HT-29 (cell line): ENCODE measurements around a stretch of chr22.

- RAMPAGE, long total RNA, result no peak
These were observed 32.7 kb upstream of the GRAMD4 start for GRCh38 chr22:46587188-46588241.

DNA sequence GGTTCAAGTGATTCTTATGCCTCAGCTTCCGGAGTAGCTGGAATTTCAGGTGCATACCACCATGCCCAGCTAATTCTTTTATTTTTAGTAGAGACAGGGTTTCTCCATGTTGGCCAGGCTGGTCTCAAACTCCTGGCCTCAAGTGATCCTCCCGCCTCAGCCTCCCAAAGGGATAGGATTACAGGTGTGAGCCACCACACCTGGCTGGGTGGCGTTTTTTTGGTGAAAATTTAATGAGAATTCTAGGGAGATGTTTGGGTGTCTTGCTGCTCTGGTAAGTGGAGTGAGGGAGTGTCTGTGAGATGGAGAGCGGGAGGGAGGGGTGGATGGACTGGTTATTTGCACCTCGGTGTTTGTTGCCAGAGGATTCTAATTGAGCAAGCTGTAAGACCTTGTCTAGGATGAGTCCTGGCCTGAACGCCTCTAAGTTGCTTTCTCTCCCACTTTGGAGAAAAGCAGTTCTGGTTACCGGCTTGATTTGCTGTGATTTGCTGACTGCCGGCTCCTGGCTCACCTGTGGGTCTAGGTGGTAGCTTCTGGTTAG is 22.0 kb upstream of the GRAMD4 start:
- RAMPAGE, long total RNA, result no peak

- RAMPAGE, long total RNA, result no peak
These were observed 5.9 kb upstream of the GRAMD4 start for GRCh38 chr22:46614055-46614876.

DNA sequence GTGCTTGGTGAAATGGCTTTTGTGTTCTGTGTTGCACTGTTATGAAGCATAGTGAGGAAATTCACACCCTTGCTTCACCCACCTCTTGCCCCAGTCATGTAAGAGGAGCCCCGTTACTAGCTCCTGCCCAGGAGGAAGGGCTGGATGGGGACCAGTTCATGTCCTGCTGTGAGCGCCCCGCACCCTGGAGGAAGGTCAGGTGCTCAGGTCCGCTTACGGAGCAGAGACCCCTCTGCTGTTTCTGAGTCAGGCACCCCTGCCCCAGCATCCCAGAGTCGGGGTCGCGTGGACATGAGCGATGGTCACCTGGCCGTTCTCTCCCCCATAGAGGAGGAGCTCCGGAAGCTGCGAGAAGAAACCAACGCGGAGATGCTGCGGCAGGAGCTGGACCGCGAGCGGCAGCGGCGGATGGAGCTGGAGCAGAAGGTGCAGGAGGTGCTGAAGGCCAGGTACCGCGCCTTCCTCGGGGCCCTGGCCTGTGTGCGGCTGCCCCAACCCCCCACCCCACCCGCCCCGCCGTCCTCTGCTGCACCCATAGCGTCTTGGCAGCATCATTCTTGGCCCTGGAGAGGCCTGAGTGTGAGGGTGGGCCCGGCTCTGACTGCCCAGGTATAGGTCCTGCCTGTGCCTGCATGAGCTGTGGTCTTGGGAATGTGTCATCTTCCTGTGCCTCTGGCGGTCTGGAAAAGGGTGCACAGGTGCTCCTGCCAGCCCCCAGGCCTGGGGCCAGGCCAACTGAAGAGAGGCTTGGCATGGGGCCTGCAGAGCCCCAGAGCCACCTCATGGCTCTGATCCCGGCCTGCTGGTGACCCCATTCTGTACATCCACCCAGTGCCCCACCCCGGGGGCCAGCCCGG is 37.9 kb downstream of the GRAMD4 start:
- RAMPAGE, long total RNA, result no peak

DNA sequence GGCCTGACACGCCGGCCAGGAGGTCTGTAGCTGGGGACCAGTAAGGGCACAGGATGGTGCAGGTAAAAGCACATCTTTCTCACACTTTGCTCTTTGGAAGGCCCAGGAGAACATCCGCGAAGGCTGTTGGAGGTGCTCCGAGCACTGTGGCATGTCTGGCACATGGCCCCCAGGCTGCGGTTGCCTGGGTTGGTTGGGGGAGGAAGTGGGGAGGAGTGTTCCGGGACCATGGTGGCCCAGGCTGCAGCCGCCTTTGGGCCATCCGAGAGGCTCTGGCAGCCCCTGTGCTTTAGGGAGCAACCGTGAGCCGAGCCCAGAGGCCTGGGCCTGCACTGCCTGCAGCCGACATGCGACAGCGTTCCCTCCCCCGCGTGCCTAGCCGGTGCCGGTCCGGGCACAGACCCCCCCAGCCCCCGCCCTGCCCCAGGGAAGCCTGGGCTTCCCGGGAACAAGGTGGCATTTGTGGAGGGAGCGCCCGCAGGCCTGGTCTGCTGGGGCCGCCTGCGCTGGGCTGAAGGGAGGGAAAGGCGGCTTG is 57.9 kb downstream of the GRAMD4 start:
- RAMPAGE, long total RNA, result no peak

- RAMPAGE, long total RNA, result no peak
These were observed 12.1 kb downstream of the TBC1D22A start for GRCh38 chr22:46774355-46775217.

DNA sequence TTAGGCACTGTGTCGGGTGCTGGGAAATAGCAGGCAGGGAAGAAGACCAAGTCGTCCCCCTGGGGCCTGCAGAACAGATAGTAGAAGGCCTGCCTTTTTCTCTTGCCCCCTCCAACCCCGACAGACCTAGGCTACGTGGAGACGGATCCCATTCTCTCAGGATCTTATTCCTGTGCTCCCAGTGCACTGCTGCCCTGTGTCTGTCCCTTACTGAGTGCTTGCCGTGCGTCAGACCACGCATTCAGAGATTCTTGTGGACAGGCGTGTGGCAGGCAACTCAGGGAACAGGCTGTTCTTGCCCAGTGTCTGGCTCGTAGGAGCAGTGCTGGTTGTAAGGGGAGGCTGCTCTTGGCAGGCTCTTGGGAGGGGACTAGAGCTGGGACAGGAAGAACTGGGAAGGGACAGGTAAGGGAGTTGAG is 118.9 kb downstream of the TBC1D22A start:
- RAMPAGE, long total RNA, result no peak

GRCh38 chr22:46934798-46935340 is 172.4 kb downstream of the TBC1D22A start:
- RAMPAGE, long total RNA, result no peak

GRCh38 chr22:47486836-47487250 is 724.4 kb downstream of the TBC1D22A start:
- RAMPAGE, long total RNA, result no peak

- RAMPAGE, long total RNA, result no peak
These were observed 391.3 kb upstream of the TAFA5 start for GRCh38 chr22:48097864-48098622.

DNA sequence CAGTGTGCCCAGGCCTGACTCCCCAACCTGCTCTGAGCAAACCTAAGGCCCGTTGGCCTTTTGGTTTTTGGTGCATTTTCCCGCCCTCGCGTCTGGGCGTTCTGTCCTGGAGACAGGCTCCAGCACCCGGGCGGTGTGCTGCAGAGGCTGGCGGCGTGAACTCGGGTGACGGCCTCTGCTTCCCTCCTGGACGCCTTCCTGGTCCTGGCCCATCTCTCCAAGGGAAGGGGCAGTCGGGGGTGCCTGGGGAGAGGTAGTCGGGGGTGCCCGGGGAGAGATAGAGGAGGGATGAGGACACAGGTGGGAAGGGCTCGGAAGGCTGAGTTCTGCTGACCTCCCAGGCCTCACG is 11.9 kb downstream of the TAFA5 start:
- RAMPAGE, long total RNA, result no peak

DNA sequence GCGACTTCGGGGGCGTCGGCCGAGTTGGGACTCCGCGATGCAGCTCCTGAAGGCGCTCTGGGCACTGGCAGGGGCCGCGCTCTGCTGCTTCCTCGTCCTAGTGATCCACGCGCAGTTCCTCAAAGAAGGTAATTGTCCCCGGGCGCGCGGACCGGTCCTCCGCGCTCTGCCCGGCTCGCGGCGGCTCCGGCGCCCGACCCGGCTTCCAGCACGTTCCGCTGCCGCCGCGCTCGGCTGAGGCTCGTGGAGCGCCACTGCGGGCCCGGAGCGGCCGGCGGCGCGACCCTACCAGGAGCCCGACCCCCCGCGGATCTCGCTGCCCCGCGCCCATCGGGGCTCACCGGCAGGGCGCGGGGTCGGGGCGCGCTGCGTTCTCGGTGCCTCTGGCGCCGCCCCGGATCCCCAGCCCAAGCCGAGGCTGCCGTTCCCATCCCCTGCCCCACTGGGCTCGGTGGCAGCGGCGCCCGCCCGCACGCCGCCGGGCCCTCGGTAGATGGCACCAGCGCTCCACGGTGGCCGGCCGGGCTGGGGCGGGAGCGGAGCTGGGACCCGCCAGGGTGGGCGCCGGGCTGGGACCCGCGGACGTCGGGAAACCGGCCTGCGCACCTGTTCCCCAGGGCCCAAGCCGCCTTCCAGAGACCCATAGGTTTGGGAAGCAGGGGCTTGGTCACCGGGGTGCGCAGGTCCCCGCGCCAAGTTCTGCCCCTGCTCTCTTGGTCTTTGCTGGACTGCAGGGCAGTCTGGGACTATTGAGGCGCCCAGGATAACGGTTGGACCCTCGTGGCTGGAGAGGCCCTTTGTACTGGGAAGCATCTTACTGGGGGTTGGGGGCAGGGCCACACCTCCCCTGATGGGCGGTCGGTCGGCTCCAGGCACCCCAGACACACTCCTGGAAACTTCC is 87.3 kb downstream of the TAFA5 start:
- RAMPAGE, long total RNA, result no peak

DNA sequence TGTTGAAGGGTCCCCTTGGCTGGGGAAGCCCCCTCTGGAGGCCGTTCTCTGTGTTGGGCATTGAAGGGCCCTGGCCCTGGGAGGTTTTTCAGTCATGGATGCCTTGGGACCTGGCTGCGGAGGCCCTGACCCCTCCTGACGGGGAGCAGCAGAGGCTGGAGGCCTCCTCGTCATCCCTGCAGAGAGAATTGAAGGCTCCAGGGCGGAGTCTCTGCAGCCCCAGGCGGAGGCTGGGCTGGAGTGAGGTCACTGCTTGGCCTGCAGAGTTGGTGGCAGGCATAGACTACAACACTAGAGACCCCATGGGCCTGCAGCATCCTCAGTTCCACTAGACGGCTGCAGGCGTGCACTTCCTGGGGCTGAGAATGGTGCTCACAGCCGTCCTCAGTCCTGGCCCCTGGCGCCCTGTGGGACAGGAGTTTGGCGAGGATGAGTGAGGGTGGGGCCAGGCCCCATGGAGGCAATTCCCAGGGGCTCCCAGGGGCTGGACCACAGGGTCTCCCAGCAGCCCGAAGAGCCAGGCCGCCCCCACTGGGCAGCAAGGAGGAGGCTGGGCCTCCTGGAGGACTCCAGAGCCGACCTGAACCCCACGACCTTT is 143.4 kb downstream of the TAFA5 start:
- RAMPAGE, long total RNA, result no peak

DNA sequence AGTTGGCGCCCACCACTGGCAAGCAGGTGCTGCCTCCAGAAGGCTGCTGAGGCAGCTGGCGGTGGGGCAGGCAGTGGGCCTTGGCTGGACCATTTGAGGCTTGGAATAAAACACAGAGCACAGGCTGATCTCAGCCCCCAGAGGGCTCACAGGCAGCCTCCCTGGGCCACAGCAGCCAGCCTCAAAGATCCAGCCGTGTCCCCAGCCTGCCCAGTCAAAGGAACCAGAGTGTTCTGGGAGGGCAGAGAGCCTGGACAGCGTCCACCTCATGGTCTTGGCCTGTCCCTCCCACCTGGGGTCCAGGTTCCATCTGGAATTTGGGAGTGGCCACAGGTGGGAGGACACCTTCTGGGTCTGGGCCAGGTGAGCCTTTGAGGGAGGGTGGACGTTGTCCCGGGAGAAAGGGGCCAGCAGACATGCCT is 186.6 kb downstream of the TAFA5 start:
- RAMPAGE, long total RNA, result no peak

- RAMPAGE, long total RNA, result no peak
These were observed 577.4 kb downstream of the TAFA5 start for GRCh38 chr22:49066881-49067080.

GRCh38 chr22:49462889-49463335 is 364.8 kb downstream of the BRD1 start:
- RAMPAGE, long total RNA, result no peak

GRCh38 chr22:49592699-49593550 is 234.7 kb downstream of the BRD1 start:
- RAMPAGE, long total RNA, result no peak

DNA sequence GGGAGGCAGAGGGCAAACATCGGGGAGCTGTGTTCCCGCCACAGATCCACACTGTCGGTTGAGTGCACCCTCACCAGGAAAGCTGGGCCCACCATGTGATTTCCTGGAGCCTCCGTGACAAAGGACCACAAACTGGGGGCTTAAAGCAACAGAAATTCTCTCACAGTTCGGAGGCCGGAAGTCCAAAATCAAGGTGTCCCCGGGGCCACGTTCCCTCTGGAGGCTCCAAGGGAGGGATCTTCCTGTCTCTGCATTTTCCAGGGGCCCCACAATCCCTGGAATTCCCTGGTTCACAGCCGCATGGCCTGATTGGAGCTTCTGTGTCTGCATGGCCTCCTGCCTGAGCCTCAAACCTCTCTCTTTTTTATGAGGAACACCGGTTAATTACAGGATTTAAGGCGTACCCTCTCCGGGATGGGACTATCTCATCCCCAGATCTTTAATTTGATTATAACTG is 169.3 kb downstream of the BRD1 start:
- RAMPAGE, long total RNA, result no peak

DNA sequence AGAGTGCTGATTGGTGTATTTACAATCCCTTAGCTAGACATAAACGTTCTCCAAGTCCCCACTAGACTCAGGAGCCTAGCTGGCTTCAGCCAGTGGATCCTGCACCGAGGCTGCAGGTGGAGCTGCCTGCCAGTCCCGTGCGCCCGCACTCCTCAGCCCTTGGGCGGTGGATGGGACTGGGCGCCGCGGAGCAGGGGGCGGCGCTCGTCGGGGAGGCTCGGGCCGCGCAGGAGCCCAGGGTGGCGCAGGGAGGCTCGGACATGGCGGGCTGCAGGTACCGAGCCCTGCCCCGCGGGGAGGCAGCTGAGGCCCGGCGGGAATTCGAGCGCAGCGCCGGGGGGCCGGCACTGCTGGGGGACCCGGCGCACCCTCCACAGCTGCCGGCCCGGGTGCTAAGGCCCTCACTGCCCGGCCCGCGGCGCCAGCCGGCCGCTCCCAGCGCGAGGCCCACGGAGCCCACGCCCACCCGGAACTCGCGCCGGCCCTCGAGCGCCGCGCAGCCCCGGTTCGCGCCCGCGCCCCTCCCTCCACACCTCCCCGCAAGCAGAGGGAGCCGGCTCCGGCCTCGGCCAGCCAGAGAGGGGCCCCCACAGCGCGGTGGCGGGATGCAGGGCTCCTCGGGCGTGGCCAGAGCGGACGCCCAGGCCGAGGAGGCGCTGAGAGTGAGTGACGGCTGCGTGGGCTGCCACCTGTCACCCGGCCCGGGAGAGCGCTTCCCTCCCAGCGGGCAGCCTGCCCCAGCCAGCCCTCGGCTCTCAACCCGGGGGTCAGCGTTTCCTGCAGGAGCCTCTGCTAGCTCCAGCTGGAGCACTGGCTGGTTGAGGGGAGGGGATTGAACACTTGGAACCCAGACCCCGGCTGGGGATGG is 157.4 kb downstream of the BRD1 start:
- RAMPAGE, long total RNA, result no peak

GRCh38 chr22:49793760-49794503 is 33.7 kb downstream of the BRD1 start:
- RAMPAGE, long total RNA, result no peak